ENCODE results near the genes SLC37A2 and TIRAP.

DNA sequence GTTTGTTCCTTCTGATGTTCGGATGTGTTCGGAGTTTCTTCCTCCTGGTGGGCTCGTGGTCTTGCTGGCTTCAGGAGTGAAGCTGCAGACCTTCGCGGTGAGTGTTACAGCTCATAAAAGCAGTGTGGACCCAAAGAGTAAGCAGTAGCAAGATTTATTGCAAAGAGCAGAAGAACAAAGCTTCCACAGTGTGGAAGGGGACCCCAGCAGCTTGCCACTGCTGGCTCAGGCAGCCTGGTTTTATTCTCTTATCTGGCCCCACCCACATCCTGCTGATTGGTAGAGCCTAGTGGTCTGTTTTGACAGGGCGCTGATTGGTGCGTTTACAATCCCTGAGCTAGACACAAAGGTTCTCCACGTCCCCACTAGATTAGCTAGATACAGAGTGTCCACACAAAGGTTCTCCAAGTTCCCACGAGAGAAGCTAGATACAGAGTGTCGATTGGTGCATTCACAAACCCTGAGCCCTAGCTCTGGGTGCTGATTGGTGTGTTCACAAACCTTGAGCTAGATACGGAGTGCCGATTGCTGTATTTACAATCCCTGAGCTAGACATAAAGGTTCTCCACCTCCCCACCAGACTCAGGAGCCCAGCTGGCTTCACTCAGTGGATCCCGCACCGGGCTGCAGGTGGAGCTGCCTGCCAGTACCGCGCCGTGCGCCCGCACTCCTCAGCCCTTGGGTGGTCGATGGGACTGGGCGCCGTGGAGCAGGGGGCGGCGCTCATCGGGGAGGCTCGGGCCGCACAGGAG lies 12.9 kb upstream of the OR10D3 start:
- RAMPAGE, long total RNA = no peak
- RRBS = no CpG with 5 or more reads among the region's 27 CpGs

DNA sequence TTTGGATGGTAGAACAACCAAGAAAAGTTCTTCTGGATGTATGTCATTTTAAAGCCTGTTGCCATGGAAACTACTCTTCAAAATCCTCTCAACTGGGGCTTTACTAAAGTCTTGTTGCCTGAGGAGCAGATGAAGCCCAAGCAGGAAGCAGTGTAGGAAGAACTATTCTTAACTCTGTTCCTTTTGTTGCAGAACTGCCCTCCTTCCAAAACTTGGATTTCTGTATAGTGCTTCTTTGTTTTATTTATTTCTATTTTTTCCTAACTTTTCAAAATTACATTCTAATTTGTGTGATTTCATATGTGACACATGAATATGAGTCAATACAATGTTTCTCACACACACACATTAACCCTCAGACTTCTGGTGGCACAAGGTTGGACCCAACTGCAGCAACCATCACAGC lies 373 bp upstream of the OR8B8 start:
- RAMPAGE, long total RNA = no peak

GRCh38 chr11:124636045-124636578 lies 13.4 kb downstream of the TBRG1 start:
- RAMPAGE, long total RNA = no peak
- RRBS = no CpG with 5 or more reads among the region's 11 CpGs

DNA sequence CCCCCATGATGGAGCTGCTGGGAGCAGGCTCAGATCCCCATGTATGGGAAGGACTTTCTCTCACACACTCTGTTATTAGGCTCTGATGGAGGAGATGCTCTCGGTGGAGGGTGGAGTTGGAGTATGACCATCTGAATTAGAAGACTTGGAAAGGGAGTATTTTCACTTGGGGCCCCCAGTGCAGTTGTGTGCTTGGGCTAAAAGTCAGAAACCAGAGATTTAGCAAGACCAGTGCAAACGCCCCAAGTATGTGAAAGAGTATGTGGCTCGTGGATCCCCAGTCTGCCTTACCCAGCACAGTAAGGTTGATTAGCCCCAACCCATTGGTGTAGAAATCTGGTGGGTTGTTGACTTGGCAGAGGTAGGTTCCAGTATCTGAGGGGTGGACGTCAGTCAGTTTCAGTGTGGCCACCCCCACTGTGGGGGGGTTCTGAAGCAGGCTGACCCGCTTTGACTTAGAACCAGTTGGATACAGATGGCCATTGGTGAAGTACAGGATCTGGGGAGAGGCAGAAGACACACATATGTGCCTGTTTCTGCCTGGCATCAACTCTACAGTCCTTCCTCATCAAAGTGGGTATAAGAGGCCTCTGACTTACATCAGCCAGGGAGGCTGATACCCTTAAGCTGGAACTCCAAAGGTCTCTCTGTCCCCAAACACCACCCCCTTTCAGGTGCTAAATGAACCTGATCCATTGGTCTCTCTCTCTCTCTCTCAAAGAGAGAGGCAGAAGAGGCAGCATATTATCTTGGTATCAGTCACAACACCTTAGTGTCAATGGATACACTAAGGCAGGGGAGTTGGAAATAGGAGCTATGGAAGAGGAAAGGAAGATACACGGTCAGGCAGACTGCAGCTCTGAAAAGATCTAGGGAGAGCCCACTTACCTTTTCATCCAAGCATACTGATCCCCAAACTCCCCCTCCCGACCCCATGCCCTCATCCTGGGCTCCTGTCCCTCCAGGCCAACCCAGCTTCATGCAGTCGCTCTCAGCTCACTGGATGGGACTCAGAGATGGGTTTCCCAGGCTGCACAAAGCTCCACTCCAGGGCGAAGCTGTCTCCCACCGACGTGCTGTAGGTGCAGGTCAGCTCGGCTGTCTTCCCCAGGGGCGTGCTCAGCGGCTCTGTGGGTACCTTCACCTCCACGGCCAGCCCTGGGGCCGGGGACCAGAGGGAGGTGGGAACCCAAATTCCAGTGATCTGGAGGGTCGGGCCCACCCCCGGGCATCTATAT lies 1.2 kb downstream of the VSIG2 start:
- RAMPAGE, long total RNA = no peak
- RRBS = 44% methylated on average over 3 of the region's 18 CpGs

- RAMPAGE, long total RNA = no peak
- RRBS = no CpG with 5 or more reads among the region's 6 CpGs
Observed at GRCh38 chr11:124790495-124791093, 9.6 kb downstream of the MSANTD2 start.

- RAMPAGE, long total RNA = no peak
- RRBS = no CpG with 5 or more reads among the region's 3 CpGs
Observed at GRCh38 chr11:124792276-124792763, 7.9 kb downstream of the MSANTD2 start.

GRCh38 chr11:124878704-124879464 lies 13.7 kb downstream of the ROBO3 start:
- RAMPAGE, long total RNA = no peak
- RRBS = no CpG with 5 or more reads among the region's 11 CpGs

- RAMPAGE, long total RNA = no peak
- RRBS = no CpG with 5 or more reads among the region's 3 CpGs
Observed at GRCh38 chr11:124892340-124892983, 5.2 kb downstream of the ROBO4 start.

- RAMPAGE, long total RNA = no peak
- RRBS = 1% methylated on average over 15 of the region's 67 CpGs
Observed at GRCh38 chr11:125062470-125063521, at the start of gene SLC37A2. Gene SLC37A2 (plus strand): TSS chr11:125063305.

- RAMPAGE, long total RNA = no peak
- RRBS = no CpG with 5 or more reads among the region's 14 CpGs
Observed at GRCh38 chr11:125168961-125169588, 4.5 kb downstream of the PKNOX2 start.

GRCh38 chr11:125286536-125286796 lies 121.9 kb downstream of the PKNOX2 start:
- RAMPAGE, long total RNA = no peak
- RRBS = no CpG with 5 or more reads among the region's 5 CpGs

DNA sequence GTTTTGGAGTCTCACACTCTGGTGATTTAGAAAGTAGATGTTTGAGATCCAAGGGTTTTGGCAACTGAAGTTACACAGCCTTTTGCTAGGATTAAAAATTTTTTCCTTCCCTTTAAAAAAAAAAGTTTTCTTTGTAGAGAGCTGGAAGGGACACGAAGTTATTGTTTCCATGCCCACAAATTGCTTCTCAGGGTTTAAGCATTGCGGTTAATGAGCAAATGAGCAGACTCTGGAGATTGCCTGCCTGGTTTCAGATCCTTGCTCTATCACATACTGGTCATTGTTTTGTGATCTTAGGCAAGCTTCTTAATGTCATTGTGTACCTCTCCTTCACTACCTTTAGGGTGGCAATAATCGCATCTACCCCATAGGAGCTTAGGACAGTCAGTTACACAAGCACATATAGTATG lies 1.9 kb downstream of the CHEK1 start:
- RAMPAGE, long total RNA = no peak
- RRBS = no CpG with 5 or more reads among the region's 3 CpGs

DNA sequence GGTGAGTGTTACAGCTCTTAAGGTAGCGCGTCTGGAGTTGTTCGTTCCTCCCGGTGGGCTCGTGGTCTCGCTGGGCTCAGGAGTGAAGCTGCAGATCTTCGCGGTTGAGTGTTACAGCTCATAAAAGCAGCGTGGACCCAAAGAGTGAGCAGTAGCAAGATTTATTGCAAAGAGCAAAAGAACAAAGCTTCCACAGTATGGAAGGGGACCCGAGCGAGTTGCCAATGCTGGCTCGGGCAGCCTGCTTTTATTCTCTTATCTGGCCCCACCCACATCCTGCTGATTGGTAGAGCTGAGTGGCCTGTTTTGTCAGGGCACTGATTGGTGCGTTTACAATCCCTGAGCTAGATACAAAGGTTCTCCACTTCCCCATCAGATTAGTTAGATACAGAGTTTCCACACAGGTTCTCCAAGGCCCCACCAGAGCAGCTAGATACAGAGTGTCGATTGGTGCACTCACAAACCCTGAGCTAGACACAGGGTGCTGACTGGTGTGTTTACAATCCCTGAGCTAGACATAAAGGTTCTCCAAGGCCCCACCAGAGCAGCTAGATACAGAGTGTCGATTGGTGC lies 23.4 kb upstream of the ACRV1 start:
- RAMPAGE, long total RNA = no peak
- RRBS = no CpG with 5 or more reads among the region's 15 CpGs

- RAMPAGE, long total RNA = no peak
- RRBS = no CpG with 5 or more reads among the region's 13 CpGs
Observed at GRCh38 chr11:125951641-125952454, 6.0 kb downstream of the VSIG10L2 start.

DNA sequence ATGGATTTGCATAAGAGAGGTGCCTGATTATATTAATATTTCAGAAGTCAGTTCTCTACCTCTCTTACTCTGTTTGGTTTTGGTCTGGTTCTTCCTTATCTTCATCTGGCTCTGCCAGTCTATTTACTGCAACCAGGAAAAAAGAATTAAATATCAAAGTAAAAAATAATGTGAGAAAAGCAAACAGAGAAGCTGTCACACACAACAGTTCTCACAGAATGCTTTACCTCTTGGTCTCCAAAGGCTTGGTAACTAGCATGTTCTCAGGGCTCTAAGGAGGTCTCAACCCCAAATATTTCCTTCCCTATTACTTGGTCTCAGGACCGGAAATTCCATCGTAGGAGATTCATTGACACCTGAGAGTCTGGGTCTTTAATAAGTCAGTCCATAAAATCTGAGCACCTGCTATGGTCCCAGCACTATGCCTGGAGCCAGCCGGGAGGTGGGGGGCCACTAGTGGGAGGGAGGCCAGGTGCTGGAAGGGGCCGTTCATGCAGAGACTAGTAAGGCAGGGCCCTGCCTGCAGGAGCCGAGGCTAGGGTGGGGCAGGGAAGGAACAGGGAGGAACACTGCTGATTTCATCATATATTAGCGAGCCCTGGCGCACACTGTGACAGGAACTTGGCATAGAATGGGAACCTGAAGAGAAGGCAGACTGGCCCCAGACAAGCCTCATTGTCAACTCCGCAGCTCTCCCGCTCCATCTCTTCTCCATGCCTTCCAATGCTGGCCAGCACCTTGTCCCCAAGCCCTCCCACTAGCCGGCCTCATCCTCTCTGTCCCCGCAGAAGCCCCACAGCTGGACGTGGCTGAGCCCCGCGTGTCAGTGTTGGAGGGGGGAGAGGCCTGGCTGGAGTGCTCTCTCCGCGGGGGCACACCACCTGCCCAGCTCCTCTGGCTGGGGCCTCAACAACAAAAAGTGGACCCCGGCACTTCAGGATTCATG lies 7.0 kb downstream of the VSIG10L2 start:
- RAMPAGE, long total RNA = no peak
- RRBS = 98% methylated on average over 1 of the region's 17 CpGs

DNA sequence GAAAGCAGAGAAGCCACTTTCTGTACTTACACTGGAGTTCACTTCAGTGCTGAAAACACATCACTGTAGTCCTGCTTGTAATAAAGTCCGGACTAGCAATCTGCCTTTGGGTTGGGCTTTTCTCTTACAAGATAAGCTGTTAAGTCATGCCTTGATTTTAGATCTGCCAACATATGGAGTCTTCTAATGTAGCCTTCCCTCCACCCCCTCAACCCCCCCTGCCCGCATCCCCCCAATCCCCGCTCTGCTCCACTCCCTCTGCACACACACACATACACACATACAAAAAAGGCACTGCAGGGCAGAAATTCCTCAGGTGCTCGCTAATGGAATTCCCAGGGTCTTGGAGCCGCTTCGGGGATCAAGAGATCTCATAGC lies 3.4 kb downstream of the CDON start:
- RAMPAGE, long total RNA = no peak
- RRBS = no CpG with 5 or more reads among the region's 6 CpGs

GRCh38 chr11:126267460-126268136 lies 1.1 kb downstream of the SRPRA start:
- RAMPAGE, long total RNA = no peak
- RRBS = no CpG with 5 or more reads among the region's 11 CpGs

GRCh38 chr11:126282969-126284101 lies at the start of gene TIRAP:
Gene TIRAP (plus strand): TSS chr11:126283093.
- RAMPAGE, long total RNA = start-site peak on the plus strand at chr11:126283071-126283125, 45 and 85 reads in 2 replicates
- RRBS = under 1% methylated on average over 39 of the region's 79 CpGs

DNA sequence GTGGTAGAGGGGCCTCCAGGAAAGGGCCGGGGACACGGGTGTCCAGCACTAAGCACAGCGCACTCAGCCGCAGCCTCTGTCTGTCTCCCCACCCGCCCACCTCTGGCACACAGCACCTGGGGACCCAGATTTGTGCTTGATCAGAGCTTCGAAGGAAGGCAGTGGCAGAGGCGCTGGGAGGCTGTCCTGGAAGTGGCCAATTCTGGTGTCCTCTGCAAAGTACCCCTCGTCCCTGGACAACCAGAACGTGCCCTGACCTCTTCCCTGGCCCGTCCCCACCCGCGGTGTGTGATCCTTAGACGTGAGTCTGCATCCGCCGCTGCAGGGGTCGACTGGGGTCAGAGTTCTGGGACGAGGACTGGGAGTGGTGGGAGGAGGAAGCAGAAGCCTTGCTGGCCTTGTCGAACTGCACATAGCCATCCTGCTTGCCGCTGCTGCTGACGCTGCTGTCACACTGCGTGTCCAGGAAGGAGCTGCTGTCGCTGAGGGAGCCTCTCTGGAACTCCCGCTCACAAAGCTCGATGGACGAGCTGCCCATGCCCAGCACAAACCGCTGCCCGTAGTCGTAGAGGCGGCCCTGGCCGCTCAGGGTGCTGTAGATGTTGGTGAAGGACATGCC lies 68.9 kb downstream of the ST3GAL4 start:
- RAMPAGE, long total RNA = no peak
- RRBS = no CpG with 5 or more reads among the region's 30 CpGs

GRCh38 chr11:127628219-127628646 lies 627.7 kb upstream of the KIRREL3 start:
- RAMPAGE, long total RNA = no peak
- RRBS = no CpG with 5 or more reads among the region's 8 CpGs